SUDHL5 (cell line): ENCODE data around the gene EDIL3.

DNA sequence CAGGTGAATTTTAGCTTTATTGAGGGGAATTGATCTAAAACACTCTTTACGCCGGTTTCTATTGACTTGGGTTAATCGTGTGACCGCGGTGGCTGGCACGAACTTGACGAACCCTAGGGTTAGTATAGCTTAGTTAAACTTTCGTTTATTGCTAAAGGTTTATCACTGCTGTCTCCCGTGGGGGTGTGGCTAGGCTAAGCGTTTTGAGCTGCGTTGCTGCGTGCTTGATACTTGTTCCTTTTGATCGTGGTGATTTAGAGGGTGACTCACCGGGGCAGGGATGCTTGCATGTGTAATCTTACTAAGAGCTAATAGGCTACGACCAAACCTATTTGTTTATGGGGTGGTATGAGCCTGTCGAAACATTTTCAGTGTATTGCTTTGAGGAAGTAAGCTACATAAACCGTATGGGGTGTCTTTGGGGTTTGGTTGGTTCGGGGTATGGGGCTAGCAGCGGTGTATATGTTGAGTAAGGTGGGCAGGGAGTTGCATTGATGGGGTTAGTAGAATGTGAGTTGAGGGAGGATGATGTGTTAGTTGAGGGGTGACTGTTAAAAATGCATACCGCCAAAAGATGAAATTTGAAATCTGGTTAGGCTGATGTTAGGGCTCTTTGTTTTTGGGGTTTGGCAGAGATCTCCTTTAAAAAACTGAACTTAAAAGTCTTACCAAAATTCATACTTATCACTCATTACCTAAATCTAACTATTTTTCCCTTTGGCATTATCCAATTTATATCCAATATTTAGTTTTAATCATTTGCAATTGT, 2.5 kb upstream of the MSH3 start:
- PRO-cap, result no peak

- PRO-cap, result no peak
Observed at GRCh38 chr5:80967079-80967847, 7.1 kb downstream of the RASGRF2 start.

GRCh38 chr5:80985492-80985984, 25.4 kb downstream of the RASGRF2 start:
- PRO-cap, result no peak

DNA sequence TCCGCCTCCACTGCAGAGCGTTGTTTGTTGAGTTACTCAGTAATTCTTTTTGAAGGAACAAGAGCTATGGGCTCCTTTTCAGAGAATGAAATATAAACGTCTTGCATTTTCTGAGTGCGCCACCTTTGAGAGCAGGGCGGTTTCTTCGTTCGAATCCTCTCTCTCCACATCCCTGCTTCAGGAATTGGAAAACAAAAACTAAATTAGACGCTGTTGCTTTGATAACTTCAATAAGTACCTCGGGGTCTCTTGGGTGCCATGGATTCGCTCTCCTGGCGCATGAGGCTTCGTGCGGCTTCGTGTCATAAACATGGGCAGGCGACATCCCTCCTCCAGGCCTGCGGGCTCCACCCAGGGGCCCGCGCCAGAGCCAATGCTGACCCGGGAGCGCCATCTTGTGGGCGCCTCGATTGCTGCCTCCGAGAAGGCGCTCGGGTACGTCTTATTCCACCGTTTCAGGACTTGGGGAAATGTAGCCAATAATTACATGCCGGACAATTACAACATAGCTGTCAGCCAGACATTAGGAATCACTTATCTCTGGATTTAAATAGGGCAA, 38.2 kb upstream of the CKMT2 start:
- PRO-cap, result no peak

DNA sequence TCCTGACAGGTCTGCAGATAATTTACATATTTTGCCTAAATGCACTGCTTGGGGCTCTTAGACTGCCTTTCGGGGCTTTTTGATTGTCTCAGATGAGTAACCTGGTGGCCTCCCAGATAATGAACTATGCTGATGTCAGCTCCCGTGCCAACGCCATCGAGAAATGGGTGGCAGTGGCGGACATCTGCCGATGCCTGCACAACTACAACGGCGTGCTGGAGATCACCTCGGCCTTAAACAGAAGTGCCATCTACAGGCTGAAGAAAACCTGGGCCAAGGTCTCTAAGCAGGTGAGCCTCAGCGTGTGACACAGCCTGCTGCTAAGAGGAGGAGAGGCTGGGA, 20.9 kb upstream of the CKMT2 start:
- PRO-cap, result unidirectional peak, plus-strand start at position 201 of the sequence

- PRO-cap, result no peak
Observed at GRCh38 chr5:81234680-81235698, 1.9 kb downstream of the CKMT2 start.

GRCh38 chr5:81391144-81391544, 2.8 kb downstream of the ACOT12 start:
- PRO-cap, result no peak

GRCh38 chr5:81420208-81420653, 26.3 kb upstream of the ACOT12 start:
- PRO-cap, result no peak

GRCh38 chr5:81632396-81633278, 118.3 kb downstream of the SSBP2 start:
- PRO-cap, result no peak

- PRO-cap, result no peak
Observed at GRCh38 chr5:81723861-81724165, 27.1 kb downstream of the SSBP2 start.

DNA sequence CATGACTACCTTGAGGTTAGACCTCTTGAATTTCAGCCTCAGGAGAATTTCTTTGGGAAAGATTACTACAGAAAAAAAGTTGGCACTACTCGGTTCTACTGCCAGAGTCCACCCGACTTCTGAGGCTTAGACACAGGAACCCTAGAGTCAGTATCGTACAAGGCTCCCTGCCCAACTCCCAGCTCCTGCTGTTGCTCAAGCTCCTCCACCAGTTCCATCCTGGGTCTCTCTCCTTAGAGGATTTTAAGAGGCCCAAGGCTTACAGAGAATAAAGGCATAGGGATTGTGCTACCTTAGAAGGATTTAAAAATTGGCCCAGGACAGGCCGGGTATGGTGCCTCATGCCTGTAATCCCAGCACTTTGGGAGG, 29.0 kb upstream of the SSBP2 start:
- PRO-cap, result no peak

- PRO-cap, result no peak
Observed at GRCh38 chr5:82356728-82357822, 78.9 kb upstream of the RPS23 start.

DNA sequence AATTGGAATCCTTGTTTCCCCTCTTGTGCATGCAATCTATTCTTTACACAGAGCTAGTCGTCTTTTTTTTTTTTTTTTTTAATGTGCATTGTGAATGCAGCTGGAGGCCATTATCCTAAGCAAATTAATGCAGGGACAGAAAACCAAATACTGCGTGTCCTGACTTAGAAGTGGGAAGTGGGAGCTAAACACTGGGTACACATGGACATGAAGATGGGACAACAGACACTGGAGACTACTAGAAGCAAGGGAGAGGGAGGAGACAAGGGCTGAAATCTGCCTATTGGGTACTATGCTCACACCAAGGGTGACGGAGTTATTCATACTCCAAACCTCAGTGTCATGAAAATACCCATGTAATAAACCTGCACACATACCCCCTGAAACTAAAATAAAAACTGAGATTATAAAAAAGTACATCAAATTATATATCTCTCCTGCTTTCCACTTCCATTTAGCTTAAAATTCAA, 192.5 kb upstream of the RPS23 start:
- PRO-cap, result no peak

DNA sequence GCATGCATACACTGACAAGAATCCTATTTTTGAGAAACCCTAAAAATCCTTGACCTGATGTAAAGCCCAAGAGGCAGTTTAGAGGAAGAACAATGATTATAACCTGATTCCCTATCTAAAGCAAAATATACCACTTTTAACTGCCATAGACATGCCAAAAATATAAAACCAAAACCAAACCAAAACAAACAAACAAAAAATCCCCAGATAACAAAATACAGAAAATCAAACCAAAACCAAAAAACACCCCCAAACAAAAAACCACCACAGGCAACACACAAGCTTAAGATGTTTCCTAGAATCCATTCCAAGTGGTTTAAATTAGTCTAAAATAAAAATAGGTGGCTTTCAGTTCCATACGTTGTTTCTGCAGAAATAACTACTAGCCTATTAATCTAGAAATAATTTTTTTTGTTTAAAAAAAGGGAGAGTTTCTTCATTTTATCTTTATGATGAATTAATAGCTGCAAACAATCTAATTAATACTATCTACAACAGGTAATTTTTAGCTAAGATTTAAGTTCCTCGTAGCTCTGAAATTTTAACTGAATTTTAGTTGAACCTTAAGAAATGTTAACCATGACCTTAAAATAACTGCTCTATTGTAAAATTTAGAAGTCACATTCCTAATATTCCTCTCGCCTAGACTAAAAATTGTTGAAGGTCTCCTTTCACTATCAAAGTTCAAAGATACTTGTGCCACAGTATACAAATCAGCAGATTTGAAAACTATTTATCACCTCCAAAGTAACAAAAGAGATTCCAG, 21.6 kb downstream of the TMEM167A start:
- PRO-cap, result no peak

DNA sequence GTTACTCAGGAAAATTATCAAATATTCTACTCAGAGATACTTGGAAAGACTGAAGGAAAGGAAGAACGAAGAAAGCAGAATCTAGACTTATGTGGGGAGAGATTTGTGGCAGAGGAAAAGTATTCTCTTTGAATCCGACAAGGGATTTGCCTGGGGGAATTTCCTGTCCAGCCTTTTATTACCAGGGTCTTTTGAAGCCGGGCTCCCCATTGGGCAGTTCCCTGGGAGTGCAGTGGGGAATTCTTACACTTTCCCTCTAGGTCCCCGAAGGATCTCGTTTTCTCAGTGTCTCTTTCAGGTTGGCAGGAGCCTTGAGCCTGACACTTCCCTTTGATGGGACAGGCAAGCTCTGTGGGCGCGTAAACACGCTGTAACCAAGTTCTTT, 685 bp upstream of the VCAN start:
- PRO-cap, result no peak

GRCh38 chr5:83476273-83476567, 4.7 kb downstream of the VCAN start:
- PRO-cap, result no peak

- PRO-cap, result no peak
Observed at GRCh38 chr5:83545252-83545864, 73.8 kb downstream of the VCAN start.

DNA sequence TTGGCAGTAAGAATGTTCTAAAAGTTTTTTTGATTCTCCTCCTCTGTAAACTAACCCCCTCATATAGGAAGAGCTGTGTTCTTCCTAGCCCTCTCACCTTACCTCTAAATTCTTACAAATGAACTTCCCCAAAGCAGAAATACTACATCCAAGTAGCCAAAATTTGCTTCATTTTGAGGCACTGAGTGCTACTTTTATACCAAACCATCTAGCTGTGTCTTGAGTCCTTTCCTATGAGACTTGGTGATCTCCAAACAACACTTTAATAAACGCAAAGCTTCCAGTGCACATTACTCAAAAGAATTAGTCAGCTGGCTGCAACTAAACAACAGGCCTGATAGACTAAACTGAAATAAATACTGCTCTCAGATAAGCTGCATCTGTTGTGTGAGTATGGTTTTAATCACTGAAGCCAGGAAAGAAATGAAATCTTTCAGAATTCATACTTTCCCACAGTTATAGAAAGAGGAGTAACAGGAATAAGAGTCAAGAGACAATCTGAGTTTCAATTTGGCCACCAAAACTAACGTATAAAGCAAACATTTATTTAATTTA, 80.3 kb downstream of the VCAN start:
- PRO-cap, result no peak

- PRO-cap, result no peak
Observed at GRCh38 chr5:84384094-84384953, at the start of gene EDIL3. Gene EDIL3 (minus strand): TSS chr5:84384880.

DNA sequence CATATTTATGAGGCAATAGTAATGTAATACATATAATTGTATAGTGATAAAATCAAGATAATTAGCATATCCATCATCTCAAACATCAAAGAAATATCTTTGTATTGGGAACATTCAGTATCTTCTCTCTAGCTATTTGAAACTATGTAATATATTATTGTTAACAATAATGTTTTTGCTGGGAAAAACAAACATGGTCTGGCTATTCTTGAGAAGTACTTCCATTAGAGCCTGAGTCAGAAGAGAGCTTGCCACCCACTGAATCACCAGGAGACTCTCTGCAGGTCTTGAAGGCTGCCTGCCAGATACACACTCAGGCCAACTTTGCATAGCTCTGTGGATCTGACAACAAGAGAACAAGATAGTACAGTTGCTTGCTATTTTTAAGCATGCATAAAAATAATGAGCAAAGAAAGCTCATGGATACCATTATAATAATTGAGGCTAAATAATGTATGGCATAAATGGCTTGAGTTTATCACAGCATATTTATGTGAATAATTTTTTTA, 501.2 kb upstream of the EDIL3 start:
- PRO-cap, result no peak